Left ventricle myocardium (tissue), 1 donor: ENCODE measurements around the genes CIZ1, URM1, CERCAM, GLE1 and SET.

GRCh38 chr9:127987046-127987726 lies 6.4 kb upstream of the EEIG1 start:
- PRO-cap: no peak

DNA sequence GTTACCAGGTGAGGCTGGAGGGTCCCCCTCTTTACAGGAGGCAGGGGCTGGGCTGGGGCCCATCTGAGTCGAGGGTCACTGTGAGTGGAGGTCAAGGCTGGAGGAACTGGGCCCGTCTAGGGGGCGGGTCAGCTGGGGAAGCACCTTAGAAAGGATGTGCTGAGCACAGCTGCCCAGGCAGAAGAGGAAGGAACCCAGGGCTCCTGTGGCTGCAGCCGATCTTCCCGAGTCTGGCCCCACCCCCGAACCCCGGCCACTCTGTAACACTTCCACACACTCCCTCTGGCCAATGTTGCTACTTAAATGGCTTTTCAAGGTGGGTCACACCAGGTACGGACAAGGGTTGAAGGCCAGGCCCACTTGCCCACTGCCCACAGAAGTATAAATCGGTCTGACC lies 30.3 kb upstream of the EEIG1 start:
- PRO-cap: no peak

- PRO-cap: no peak
These were observed 23.6 kb downstream of the NAIF1 start for GRCh38 chr9:128043385-128044110.

DNA sequence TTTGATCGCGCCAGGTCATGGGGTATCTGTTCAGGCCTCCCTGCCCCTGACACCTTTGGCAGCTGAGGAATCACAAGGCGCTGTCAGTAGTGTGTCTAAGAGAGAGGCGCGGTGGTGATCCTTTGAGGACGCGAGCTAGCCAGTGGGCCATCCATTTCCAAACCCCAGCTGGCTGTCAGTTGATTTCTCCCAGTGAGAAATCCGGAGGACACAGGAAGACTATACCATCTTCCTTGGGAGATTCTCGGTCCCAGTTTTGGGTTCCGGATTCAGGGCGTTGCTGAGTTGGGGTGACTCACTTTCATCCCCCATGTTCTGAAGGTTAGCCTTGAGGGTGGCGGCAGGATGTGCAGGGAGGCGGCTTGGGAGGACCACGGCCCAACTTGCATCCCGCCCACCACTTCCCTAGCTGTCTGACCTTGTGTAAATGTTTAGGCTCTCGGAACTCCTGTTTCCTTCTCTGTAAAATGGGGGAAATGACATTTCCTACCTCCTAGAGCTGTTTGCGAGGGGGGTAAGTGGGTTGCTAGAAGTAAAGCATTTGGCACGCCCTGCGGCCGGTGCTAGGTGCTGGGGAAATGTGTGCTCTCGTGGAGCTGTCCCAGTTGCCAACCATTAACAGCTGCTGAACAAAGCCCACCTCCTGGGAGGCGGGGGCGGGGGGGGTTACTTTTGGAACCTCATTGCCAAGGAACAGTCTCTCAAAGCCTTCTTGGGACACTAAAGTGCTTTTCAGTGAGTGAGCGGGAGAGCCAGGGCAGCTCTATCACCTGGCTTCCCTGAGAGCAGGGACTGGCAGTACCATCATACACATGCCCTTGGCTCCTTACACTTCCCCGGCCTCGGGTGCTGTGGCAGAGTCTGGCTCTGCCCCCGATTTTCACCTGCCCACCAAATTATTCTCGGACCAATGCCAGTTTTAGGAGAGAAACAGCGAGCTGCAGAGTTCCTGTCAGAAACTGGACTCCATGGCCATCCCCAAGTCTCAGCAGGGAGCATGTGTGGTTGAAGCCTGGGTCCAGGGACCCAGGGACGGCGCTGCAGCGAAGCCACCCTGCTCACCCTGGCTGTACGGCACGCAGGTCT lies 27.5 kb downstream of the PTGES2 start:
- PRO-cap: no peak

- PRO-cap: no peak
These were observed 20.4 kb downstream of the PTGES2 start for GRCh38 chr9:128107154-128107560.

DNA sequence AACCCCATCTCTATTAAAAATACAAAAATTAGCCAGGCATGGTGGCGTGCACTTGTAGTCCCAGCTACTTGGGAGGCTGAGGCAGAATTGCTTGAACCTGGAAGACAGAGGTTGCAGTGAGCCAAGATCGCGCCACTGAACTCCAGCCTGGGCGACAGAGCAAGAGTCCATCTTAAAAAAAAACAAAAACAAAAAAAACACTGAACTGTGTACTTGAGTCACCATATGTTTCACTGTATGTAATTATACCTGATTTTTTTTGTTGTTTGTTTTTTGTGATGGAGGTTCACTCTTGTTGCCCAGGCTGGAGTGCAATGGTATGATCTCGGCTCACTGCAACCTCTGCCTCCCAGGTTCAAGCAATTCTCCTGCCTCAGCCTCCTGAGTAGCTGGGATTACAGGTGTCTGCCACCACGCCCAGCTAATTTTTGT lies 15.2 kb downstream of the PTGES2 start:
- PRO-cap: no peak

DNA sequence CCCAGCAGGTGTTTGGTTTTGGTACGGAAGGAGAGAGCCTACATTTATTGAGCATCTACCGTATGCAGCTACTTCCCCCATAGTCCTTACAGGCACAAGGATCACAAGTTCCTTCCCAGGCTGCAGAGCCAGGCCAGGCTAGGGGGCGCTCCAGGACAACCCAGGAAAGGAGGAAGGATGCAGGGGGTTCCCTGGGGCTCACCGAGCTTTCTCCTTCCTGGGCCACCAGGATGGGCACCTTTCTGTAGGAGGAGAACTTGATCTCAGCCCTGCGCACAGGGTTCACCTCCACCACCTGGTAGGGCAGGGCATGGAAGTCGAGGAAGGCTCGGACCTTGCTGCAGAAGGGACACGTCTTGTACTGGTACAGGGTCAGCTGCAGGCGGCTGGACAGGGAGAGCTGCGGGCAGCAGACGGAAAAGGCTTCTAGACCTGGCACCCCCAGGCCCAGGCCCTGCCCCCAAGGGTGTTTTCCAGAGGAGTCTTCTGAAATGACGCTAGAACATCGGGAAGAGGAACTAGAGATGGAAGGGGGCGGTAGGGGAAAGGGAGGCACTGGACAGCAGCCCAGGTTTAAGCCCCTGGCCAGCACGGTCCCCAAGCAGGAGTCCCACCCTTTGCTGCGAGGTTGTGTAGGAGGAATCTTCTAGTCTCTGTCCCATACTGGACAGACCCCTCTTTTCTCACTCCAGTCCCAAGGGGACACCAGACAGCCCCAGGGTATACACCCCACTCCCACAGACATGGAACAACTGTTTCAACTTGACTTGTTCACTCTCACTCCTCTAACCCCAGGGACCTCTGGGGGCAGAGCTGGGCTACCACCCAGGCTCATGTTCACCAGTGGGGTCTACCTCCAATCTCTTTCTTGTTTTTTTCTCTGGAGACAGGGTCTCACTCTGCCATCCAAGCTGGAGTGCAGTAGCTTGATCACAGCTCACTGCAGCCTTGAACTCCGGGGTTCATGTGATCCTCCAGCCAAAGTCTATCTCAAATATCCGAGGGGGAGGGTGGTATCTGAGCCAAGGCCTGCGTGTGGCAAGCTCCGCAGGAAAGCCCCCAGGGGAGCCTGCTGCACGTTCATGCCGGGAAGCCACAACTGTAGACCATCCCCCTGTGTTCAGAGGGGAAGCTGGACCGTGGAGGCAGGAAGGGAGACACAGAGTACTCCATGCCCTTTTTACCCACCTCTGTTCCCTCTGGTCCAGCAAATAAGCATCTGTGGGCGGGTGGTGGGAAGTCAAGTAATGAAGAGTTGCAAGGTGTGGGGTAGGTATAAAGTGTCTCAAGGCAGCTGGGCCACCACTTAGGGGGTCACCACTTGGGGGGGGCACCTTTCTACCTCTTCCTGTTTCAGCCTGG lies 2.0 kb downstream of the PTGES2 start:
- PRO-cap: no peak

- PRO-cap: no peak
These were observed 9.9 kb downstream of the BBLN start for GRCh38 chr9:128169791-128170566.

DNA sequence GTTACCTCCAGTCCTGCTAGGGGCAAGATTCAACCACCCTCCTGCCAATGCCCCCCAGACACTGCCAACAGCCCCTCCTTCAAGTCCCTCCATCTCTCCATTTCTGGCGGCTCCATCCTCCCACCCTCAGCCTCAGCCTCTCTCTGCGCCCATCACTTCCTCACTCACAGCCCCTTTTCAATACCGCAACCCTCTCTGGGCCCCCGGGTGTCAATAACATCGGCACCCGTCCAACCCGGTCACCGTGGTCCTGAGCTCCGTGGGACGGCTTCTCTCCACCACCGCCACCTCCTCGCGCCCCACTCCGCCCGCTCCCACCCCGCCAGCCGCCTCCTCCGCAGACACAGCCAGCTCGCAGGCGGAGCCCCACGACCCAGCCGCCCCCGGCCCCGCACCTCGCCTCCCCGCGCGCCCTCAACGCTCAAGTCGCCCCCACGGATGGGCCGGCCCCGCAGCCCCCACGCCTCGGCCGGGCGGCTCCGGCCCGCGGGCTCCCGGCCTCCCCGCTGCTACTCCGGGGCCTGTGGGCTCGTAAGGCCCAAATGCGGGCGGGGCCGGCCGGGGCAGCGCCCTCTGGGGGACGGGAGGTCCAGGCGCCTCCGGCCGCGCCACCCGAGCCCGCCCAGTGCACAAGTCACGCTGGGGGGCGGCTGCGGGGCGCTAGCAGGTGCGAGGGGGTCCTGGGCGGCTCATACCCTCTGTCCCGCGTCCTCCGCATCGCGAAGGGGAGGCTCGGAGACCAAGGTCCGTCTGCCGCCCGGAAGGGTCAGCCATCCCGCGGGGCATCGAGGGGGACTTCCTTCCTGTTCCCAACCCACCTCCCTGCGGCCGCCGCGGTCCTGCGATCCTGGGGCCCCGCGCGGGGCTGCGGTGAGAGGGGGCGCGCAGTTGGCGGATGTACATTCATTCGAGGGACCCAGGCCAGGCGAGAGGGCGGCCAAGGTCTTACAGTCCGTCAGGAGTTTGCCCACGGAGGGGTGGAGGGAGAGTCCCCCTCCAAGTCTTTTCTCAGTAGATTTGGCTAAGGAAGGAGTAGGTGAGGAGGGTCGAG lies at the start of gene CIZ1:
Gene CIZ1, minus strand, starts transcription at position 536 of the 1,051 bp plus-strand sequence.
- PRO-cap: bidirectional peak, plus-strand start at position 632 of the sequence, minus-strand start at position 516 of the sequence

DNA sequence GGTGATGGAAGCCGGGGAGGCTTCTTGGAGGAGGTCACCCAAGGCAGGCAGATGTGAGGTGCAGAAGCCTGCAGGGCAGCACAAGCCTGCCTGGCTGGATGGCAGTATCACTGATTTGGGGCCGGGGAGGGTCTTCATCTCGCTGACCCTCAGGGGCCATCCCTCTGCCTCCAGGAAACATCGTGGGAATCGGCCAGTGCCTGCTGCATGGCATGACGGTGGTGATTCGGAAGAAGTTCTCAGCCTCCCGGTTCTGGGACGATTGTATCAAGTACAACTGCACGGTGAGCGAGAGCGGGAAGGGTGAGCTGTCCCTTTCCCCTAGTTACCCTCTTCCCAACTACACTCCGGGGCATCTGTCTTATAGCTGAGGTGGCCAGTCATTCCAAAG lies 12.1 kb downstream of the SLC27A4 start:
- PRO-cap: no peak

DNA sequence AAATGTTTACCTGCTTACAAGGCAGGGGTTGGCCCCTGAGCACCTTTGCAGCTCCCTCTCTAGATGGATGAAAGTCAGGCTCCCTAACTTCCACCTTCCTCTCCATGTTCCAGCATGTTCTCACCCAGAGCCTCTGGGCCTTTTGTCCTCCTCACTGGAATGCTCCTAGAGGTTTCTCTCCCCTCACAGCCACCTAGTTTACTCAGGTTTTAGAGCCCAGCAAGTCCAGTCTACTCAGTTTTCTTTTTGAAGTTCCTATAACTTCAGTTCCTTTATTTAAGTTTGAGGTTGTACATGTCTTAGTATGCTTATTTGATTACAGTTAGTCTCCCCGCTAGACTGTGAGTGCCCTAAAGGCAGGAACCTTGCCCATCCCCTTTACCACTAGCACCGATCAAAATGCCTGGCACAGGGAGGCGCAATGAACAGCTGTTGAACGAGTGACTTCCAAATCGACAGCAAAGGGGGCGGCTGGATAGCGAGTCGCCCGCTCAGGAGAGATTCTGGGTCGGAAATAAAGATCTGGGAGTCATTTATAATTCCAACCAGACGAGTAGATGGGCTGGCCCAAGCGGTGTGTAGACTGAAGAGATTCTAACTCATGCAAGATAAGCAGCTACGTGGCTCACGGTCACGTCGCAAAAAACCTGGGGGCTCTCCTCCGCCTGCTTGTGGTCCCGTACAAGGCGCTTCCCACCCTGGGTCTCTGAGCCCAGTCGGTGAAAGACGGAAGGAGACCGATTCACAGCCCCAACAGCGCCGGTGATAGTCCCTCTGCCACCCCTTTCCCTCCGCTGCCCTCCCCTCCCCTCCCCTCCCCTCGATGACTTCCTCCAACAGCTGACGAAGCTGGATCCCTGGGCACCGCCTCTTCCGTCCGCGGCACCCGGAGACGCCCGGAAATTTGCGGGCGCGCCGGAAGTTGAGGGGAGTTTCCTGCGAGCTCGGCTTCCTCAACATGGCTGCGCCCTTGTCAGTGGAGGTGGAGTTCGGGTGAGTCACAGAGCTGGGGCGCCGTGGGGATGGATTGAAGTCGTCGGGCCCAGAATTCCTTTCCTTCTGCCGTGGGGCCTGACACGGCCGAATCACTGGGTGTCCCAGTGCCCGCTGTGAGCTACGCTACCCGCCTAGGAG lies at the start of gene URM1:
Gene URM1, plus strand, starts transcription at position 952 of the 1,134 bp plus-strand sequence.
- PRO-cap: unidirectional peak, plus-strand start at position 444 of the sequence; bidirectional peak, plus-strand start at position 930 of the sequence, minus-strand start at position 796 of the sequence

- PRO-cap: no peak
These were observed 14.9 kb upstream of the CERCAM start for GRCh38 chr9:128405654-128406290.

GRCh38 chr9:128420687-128421602 lies at the start of gene CERCAM:
Gene CERCAM, plus strand, starts transcription at chr9:128420857.
- PRO-cap: bidirectional peak, plus-strand start at chr9:128420859, minus-strand start at chr9:128420755

GRCh38 chr9:128483699-128484107 lies 20.8 kb upstream of the GLE1 start:
- PRO-cap: no peak

DNA sequence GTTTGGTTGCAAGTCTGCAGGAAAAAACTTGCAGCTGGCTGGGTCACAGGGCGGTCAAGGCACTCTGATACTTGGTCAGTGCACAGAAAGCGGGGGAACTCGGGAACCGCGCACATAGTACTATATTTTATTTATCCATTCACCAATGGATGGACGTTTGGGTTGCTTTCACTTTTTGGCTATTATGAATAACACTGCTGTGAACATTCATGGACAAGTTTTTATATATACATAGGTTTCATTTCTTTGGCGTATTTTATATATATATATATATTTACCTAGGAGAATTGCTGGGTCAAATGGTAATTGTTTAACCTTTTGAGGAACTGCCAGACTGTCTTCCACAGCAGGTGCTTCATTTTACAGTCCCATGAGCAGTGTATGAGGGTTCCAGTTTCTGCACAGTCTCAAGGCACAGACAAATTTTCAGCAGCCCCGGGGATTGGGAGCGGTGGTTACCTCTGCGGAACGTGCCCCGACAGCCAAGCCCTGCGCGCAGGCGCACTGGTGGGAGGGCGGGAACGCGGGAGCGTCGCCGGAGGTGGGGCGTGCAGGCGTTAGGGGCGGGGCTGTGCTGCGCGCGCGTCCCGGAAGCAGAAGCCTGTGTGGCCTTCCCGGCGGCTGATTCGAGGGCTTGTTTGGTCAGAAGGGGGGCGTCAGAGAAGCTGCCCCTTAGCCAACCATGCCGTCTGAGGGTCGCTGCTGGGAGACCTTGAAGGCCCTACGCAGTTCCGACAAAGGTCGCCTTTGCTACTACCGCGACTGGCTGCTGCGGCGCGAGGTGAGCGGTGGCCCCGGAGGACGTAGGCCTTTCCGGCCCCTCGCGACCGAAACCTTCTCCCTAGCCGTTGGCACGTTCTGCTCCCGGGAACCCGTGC lies at the start of gene GLE1:
Gene GLE1, plus strand, starts transcription at position 596 of the 878 bp plus-strand sequence.
- PRO-cap: bidirectional peak, plus-strand start at position 596 of the sequence, minus-strand start at position 480 of the sequence

GRCh38 chr9:128522506-128522899 lies 18.0 kb downstream of the GLE1 start:
- PRO-cap: no peak

DNA sequence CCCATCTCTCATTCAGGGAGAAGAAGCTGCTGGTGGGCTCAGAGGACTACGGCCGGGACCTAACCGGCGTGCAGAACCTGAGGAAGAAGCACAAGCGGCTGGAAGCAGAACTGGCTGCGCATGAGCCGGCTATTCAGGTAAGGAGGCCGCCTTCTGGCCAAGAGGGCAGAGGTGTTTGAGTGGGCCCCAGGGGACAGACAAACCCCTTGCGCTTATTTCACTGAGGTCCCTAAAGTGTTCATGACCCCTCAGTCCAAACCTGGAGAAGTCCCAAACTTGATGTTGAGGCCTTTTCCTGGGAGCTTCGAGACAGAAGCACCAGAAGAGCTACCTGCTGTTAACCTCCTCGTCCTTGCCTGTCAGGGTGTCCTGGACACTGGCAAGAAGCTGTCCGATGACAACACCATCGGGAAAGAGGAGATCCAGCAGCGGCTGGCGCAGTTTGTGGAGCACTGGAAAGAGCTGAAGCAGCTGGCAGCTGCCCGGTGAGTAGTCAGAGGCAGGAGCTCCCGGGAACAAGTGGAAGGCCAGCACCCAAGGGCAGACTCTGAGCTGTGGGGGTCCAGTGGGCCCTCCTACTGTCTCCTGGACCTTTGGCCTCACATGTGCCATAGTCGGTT lies 38.9 kb downstream of the DYNC2I2 start:
- PRO-cap: no peak

DNA sequence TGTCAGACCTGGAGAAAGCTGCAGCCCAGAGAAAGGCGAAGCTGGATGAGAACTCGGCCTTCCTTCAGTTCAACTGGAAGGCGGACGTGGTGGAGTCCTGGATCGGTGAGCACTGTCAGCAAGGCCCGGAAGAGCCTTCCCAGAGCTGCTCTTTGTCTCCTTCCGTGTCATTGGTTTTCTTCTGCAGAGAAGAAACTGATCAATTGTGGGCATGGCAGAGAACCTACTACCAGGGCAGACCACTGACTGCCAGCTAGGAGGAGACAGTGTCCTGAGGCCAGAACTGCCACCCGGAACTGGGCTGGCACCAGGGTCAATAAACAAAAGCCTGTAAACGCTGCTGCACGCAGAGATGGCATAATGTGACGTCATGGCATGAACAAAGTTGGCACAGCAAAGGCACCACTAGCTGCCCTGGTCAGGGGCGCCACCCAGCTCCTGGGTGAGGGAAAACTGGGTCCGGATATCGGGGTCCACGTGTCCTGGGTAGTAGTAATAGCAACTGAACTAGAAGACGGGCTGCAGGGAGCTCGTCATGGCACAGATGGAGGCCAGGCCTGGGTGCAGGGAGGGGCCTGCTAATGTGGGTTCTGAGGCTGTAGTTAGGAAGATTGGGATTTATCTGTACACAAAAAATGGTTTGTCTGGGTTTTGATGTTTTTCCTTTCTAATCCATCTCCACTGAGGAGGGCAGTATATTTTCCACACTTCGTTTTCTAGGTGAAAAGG lies 32.1 kb downstream of the DYNC2I2 start:
- PRO-cap: no peak

DNA sequence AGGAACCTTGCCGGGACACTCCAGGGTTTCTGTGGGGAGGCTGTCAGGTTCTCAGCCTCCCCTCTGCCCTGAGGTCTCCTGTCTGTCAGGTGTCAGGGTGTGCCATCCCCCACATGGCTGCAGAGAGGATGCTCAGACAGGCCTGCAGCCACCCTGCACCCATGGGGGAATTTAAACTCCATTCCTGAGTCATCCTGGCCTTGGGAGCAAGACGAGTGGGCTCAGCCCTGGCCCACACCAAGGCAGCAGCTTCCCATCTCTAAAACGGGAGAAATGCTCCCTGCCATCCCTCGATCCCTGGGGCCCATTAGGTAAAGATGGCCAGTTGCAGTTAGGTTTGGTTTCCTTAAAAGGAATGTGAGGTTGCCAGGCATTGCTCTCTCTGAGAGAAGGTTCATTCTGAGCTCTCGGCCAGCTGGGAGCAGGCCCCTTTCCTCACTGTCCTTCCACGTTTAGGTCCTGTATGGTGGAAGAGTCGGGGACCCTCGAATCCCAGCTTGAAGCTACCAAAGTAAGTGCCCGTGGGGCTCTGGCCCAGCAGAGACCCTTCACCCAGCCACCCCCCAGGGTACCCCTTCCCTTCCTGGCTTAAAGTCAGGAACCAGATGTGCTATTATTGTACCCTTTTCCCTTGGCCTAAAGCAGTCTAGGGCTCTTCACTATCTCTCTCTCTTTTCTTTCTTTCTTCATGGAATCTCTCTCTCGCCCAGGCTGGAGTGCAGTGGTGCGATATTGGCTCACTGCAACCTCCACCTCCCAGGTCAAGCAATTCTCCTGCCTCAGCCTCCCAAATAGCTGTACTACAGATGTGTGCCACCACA lies 26.6 kb downstream of the DYNC2I2 start:
- PRO-cap: no peak

- PRO-cap: unidirectional peak, plus-strand start at chr9:128688498; bidirectional peak, plus-strand start at chr9:128689262, minus-strand start at chr9:128688927
These were observed at the start of gene SET for GRCh38 chr9:128688181-128689337. Gene SET, plus strand, starts transcription at chr9:128689222.